Skeletal muscle cell (primary cell): Measurements from ENCODE around the genes FGF21, HRC, GFY, RPS11 and SCAF1.

- RRBS = no CpG with 5 or more reads among the region's 4 CpGs
These were observed at the start of gene FGF21 for GRCh38 chr19:48755275-48755628. Gene FGF21, plus strand, starts transcription at chr19:48755524.

DNA sequence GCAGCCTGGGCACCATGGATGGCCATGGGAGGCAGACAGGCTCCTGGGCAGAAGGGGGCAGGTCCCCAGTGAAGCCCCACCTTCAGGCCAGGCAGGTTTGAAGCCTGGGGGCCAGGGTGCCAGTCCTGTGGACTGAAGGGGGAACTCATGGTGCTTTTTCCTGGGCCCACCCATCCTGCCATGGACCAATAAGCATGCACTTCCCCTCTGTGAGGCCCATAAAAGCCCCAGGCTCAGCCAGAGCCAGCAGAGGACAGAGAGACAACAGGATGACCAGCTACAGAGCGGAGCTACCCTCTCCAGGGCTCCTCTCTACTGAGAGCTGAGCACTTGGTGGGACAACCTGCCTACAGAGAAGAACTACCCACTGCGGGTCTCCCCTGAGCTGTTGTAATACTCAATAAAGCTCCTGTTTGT lies 7.6 kb upstream of the BAX start:
- RRBS = no CpG with 5 or more reads among the region's 2 CpGs

- RRBS = 37% methylated on average over 4 of the region's 16 CpGs
These were observed 1.3 kb upstream of the KCNA7 start for GRCh38 chr19:49073705-49074350.

- RRBS = no CpG with 5 or more reads among the region's 29 CpGs
These were observed 12.3 kb downstream of the HRC start for GRCh38 chr19:49142725-49143448.

- RRBS = 17% methylated on average over 1 of the region's 21 CpGs
These were observed at the start of gene HRC for GRCh38 chr19:49154749-49155687. Gene HRC, minus strand, starts transcription at chr19:49155396.

DNA sequence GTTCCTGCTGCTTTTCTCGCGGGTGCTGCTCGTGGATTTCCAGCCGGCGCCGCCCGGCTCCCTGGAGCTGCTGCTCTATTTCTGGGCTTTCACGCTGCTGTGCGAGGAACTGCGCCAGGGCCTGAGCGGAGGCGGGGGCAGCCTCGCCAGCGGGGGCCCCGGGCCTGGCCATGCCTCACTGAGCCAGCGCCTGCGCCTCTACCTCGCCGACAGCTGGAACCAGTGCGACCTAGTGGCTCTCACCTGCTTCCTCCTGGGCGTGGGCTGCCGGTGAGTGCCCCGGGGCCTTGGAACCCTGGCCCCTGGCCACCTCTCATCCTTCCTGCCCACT lies 39.0 kb downstream of the TRPM4 start:
- RRBS = 34% methylated on average over 5 of the region's 23 CpGs

GRCh38 chr19:49225472-49225934 lies 67.9 kb downstream of the TRPM4 start:
- RRBS = no CpG with 5 or more reads among the region's 14 CpGs

DNA sequence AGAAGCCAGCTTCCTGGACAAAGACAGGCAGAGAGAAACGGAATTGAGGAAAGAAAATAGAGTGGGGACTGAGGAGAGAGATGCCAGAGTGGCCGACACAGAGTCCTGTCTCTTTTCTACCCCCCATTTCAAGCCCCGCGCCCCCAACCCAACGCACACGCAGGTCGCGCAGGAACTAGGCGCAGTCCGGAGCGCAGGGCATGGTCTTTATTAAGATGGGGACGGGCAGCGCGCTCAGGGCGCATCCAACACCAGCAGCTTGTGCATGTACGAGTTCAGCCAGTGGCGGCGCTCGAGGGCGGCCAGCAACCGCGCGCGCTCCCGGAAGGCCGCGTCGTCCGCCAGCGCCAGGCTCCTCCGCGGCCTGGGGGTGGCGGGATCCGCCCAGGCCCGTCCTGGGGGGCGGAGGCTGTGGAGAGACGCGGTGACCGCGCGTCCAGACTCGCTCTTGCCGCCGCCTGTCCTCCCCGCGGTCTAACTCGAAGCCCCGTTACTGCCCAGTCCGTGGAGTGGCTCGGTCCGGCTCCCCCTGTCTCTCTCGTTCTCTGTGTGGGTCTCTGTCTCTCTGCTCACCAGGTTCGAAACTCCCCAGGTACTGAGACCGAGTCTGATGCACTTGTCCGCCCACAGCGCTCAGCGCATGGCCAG lies 883 bp downstream of the PTH2 start:
- RRBS = no CpG with 5 or more reads among the region's 57 CpGs

DNA sequence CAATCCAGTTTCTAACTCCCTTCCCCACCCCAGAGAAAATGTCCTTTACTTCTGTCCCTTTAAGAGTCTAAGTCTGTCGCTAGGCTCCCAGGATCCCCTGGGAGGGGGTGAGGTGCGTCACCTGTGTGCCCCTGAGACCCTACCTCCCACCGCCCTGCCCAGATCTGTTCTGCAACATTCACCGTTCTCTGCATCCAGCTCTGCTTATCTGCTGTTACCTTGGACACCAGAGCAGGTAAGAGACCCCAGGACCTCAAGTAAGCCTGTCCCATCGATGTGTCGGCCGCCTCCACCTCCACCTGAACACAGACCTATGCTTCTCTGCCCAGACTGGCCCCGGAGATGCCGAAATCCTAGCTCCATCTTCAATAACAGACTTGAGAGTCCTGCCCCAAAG lies at the start of gene GFY:
TSS of gene GFY (plus strand) at position 134 of the 397 bp plus-strand sequence.
- RRBS = no CpG with 5 or more reads among the region's 9 CpGs

GRCh38 chr19:49442120-49443358 lies 1.2 kb upstream of the SLC17A7 start:
- RRBS = 5% methylated on average over 15 of the region's 61 CpGs

GRCh38 chr19:49488744-49489217 lies 1.4 kb downstream of the RPL13A start:
- RRBS = 0% methylated on average over 2 of the region's 11 CpGs

- RRBS = 8% methylated on average over 11 of the region's 64 CpGs
These were observed at the start of gene RPS11 for GRCh38 chr19:49495819-49496594. Gene RPS11, plus strand, starts transcription at chr19:49496434.

DNA sequence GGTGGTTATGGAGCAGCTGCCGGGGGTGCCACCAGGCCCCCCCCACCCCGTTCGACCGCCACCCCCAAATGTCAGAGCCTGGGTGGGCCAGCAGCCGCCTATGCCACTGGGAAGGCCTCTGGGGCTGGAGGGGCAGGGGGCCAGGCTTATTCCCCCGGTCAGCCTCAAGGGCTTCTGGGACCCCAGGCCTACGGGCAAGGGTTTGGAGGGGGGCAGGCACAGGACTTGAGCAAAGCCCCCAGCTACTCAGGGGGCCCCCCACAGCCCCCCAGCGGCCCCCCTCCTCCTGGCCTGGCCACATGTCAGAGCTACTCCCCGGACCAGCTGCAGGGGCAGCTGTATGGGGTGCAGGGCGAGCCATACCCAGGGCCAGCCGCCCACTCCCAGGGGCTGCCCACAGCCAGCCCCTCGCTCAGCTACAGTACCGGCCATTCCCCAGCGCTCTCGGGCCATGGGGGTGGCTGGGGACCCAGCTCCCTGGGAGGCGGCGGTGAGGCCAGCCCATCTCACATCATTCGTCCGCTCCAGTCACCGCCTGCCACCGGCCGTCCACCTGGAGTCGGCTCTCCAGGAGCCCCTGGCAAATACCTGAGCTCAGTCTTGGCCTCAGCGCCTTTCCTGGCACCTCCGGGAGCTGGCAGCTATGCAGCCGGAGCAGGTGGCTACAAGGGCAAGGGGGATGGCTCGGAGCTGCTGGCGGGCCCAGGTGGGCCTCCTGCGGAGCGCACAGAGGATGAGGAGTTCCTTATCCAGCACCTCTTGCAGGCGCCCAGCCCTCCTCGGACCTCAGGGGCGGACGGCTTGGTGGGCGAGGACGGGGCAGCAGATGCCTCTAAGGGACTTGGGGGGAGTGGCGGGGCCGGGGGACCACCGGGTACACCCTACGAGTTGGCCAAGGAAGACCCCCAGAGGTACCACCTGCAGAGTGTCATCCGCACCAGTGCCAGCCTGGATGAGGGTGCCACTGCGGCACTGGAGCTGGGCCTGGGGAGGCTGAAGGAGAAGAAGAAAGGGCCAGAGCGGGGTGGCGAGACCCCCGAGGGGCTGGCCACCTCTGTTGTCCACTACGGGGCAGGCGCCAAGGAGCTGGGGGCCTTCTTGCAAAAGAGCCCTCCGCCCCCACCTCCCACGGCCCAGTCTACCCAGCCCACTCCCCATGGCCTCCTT lies 4.9 kb downstream of the PRR12 start:
- RRBS = 98% methylated on average over 3 of the region's 49 CpGs

DNA sequence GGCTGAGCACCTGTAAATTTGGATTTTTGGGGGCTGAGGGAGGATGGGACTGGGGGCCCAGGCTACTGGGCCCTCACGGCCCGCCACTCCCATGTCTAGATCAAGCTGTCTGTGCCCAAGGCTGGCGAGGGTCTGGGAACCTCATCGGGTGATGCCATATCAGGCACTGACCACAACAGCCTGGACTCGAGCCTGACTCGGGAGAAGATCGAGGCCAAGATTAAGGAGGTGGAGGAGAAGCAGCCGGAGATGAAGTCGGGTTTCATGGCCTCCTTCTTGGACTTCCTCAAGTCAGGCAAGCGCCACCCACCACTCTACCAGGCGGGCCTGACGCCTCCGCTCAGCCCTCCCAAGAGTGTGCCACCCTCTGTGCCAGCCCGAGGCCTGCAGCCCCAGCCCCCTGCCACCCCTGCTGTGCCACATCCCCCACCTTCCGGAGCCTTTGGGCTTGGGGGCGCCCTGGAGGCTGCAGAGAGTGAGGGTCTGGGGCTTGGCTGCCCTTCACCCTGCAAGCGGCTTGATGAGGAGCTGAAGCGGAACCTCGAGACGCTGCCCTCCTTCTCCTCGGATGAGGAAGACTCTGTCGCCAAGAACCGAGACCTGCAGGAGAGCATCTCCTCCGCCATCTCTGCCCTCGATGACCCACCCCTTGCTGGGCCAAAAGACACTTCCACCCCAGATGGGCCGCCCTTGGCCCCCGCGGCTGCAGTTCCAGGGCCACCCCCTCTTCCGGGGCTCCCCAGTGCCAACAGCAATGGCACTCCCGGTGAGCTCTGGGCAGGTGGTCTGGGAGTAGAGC lies 8.4 kb downstream of the PRR12 start:
- RRBS = no CpG with 5 or more reads among the region's 30 CpGs

DNA sequence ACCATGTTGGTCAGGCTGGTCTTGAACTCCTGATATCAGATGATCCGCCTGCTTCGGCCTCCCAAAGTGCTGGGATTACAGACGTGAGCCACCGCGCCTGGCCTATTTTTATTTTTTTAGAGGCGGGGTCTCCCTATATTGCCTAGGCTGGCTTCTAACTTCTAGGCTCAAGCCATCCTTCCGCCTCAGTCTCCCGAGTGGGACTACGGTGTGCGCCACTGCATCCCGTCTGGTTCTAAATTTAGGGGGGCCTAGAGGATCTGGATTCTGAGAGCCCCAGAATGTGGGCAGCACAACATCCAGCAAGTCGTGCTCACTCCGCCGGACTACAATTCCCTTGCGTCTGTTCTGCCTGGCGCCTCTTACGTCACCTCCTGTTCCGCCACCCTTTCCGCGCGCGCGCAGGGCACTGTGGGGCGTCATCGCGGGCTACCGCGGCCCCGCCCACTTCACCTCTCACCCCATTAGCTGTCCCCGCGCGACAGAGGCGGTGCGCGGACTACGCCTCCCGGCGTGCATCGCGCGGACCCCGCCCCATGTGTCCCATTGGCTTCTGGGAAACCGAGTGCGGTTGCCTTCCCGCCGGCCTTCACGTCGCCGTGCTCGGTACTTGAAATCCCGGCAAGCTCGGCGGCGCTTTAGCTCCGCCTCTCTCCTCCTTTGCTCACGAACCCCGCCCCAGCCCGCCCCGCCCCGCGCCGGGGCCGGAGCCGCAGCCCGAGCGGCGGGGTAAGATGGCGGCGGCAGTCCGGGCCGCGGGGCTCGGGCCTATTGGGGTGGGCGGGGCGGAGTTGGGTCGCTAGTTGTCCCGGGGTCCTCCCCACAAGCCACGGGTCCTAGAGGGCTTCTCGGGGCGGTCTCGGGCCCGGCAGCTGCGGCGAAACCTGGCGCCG lies at the start of gene SCAF1:
TSS of gene SCAF1 (plus strand) at position 696 of the 893 bp plus-strand sequence.
- RRBS = 1% methylated on average over 50 of the region's 86 CpGs

DNA sequence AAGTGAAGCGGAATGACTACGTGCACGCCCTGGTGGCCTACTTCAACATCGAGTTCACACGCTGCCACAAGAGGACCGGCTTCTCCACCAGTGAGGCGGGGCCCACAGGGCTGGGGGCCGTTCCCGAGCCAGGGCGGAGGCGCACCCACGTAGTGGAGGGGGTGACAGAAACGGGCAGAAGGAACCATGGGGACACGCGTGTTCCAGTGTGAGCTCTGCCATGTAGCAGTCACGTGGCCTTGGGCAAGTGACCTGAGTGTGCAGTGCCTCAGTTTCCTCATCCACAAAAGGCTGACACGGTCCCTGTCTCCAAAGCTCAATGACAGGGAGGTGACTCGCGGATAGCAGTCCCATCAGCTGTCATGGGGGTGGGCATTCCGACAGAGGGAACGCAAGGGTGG lies 3.2 kb upstream of the ADM5 start:
- RRBS = no CpG with 5 or more reads among the region's 21 CpGs

DNA sequence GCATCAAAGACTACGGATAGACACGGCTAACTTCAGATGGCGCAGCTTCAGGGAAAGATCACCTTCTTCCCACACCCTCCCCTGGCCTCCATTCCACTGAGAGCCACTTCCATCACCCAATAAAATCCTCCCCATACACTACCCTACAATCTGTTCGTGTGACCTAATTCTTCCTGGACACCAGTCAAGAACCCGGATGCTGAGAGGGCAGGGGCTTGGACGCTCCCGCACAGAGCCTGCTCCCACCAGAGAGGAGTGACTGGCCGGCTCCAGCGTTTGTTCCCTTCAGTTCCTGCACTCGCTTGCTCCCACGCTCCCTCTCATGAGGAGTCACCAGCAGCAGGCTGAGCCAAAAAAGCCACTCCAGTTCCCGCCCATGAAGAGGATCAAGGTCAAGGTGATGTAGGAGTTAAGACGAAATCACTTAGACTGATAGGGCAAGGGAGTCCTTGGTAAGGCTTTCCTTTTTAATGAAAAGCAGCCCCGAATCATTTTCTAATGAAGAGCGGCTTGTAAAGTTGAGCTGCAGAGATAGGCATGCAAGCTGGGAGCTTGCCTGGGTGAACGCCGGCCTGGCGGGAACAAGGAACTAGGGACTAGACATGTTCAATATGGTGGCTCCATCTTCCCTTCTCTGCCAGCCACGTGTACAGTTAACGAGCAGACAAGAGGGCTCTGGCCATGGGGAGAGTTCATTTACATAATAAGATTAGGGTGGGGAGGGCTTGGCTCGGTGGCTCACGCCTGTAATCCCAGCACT lies 35.6 kb downstream of the TSKS start:
- RRBS = 5% methylated on average over 3 of the region's 22 CpGs

- RRBS = no CpG with 5 or more reads among the region's 9 CpGs
These were observed 1.3 kb downstream of the AP2A1 start for GRCh38 chr19:49768100-49768570.

GRCh38 chr19:49916696-49917834 lies 11.9 kb upstream of the ATF5 start:
- RRBS = no CpG with 5 or more reads among the region's 29 CpGs

DNA sequence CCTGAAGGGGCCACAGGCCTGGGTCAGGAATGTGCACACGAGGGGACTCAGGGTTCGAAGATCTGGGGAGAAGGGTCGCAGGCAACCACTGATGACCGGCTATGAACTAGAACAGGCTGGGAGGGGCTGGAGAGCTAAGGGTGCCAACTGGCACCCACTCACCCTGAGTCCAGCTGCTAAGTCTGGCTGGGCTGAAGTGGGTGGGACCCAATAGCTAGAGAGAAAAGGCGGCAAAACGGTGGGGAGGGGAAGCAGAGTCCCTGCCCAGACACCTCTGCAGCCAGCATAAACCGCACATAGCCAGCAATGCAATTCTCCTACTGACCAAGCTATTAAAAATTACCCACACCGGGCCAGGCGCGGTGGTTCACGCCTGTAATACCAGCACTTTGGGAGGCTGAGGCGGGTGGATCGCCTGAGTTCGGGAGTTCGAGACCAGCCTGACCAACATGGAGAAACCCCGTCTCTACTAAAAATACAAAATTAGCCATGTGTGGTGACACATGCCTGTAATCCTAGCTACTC lies 4.3 kb upstream of the ATF5 start:
- RRBS = no CpG with 5 or more reads among the region's 16 CpGs